ENCODE measurements around a stretch of chr15.

- PRO-cap, 2 experiments: no peak in any of the 2 experiments
- RAMPAGE, long total RNA, 5 experiments: no peak in any of the 5 experiments
Observed at GRCh38 chr15:92616488-92616955, 39.1 kb downstream of the FAM174B start.

DNA sequence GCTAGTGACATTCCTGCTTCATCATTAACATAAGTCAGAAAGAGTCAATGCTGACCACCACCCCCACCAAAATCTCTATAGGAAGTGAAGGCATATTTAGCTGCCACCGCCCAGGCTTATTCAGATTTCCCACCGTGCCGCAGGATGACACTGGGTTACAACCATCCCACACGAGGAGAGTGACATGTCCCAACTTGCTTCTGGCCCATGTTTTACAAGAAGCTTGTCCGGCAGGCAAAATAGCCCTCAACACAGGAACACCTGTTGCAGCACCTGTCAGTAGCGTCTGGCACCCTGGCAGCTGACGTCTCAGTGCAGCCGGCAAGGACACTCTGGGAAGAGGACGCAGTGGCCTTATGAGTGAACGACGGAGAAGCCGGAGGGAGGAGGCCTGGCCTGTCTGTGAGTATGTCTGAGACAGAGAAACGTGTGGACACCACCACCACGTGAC, 32.2 kb downstream of the FAM174B start:
- PRO-cap, 2 experiments: no peak in any of the 2 experiments
- RAMPAGE, long total RNA, 5 experiments: no peak in any of the 5 experiments

- PRO-cap, 2 experiments: no peak in any of the 2 experiments
- RAMPAGE, long total RNA, 5 experiments: no peak in any of the 5 experiments
Observed at GRCh38 chr15:92711239-92712057, 55.9 kb upstream of the FAM174B start.

GRCh38 chr15:92801405-92802517, 98.4 kb upstream of the CHD2 start:
- PRO-cap, 2 experiments: peak in 1 of 2 experiments; most common minus-strand start chr15:92801786 (in 1)
- RAMPAGE, long total RNA, 5 experiments: no peak in any of the 5 experiments

GRCh38 chr15:92920536-92921217, 20.6 kb downstream of the CHD2 start:
- PRO-cap, 2 experiments: peak in 1 of 2 experiments; most common plus-strand start chr15:92921014 (in 1); most common minus-strand start chr15:92920981 (in 1)
- RAMPAGE, long total RNA, 5 experiments: no peak in any of the 5 experiments

DNA sequence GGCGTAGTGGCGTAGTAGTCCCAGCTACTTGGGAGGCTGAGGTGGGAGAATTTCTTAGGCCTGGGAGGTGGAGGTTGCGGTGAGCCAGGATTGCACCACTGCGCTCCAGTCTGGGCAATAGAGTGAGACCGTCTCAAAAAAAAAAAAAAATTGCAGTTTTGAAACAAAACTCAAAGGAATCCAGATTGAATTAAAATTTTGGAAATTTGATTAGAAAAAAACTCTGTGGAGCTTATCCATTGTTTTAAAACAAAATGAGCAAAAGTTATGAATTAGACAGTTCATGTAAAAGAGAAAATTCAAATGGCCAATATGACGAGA, 72.4 kb downstream of the RGMA start:
- PRO-cap, 2 experiments: no peak in any of the 2 experiments
- RAMPAGE, long total RNA, 5 experiments: no peak in any of the 5 experiments

DNA sequence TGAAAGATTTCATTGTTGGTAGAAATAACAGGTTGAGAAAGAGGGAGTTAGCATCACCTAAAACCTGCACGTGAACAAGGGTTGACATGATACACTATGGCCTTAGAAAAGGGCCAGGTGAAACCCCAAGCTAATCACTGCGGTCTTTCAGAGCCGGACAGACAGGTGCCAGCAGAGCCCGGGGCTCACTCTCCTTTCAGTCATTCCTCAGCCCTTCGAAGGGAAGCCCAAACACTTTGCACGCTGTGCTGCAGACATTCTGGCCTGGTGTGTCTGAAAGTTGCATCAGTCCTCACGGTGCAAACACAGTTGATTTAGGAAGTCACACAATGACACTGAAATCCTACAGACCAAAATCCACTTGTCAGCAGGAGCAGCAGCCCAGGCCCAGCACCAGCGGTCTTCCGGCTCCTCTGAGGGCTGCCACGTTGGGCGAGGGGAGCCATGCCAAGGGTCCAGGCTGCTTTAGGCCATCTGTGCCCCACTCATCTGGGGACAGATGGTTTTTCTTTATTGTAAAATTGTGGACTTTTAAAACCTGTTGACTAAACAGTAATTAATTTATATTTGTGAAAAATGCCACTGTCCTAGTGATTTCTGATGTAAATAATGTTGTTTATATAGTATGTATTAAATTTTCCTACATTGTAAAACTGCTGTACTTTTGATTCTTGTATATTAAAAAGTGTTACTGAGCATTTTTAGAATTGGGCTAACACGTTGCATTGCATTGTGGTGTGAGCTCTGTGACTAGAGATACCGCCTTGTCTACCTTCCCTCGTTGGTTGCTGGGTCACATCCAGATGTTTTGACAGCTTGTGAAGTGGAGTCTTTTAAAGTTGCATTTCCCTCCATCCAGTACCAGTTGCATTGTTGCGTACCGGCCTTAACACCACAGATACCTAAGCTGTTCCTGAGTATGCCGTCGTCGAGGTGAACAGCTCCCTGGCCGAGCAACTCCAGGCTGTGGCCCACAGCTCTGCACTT, 61.4 kb downstream of the RGMA start:
- PRO-cap, 2 experiments: no peak in any of the 2 experiments
- RAMPAGE, long total RNA, 5 experiments: no peak in any of the 5 experiments

DNA sequence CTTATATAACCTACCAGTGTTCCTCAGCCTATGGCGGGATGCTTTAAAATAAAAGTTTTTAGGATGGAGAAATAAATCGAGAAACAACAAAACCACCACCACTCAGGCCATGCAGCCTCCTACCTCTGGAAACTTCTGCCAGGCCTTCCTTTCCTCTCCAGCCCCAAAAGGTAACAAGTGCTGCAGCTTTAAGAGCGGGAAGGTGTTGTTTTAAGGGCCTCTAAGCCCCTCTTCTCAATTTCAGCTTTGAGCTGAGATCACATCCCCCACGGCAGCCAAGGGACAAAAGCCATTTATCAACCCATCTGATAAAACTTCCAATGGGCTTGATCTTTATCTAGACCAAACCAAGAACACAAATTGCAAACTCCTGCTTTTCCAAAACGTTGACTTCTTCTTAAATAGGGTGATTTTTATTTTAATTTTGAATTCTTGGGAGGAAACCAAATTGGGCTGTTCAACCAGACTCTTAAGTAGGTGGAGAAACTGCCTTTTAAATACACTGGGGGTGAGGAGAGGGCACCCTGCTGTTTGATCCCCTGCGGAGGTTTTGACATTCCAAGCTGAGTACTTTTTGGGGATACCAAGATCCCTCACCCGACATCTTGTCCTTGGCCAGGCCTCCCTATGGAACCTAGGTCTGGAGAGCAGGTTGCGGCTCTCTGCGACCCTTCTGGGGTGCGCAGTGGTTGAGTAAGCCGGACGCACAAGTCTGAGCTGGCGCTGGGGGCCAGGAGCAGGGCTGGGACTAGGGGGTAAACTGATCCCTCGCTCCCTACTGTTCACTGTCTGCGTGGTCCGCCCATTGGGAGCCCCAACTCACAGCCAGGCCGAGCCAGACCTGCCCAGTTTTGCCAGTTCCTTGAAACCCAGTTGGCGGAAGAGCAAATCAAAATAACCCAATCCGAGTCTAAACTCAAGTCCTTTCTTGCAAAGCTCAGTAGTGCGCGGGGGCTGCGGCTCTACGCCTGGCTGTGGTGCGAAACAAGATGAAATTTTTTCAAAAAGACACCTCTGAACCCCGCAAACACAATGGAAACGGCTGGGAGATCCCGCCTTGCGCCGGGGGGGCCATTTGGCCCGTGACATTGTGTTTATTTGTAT, 17.8 kb downstream of the RGMA start:
- PRO-cap, 2 experiments: peak in 2 of 2 experiments; most common plus-strand start position 940 of the sequence (in 2)
- RAMPAGE, long total RNA, 5 experiments: no peak in any of the 5 experiments

- PRO-cap, 2 experiments: no peak in any of the 2 experiments
- RAMPAGE, long total RNA, 5 experiments: no peak in any of the 5 experiments
Observed at GRCh38 chr15:93073405-93073823, 15.6 kb downstream of the RGMA start.

DNA sequence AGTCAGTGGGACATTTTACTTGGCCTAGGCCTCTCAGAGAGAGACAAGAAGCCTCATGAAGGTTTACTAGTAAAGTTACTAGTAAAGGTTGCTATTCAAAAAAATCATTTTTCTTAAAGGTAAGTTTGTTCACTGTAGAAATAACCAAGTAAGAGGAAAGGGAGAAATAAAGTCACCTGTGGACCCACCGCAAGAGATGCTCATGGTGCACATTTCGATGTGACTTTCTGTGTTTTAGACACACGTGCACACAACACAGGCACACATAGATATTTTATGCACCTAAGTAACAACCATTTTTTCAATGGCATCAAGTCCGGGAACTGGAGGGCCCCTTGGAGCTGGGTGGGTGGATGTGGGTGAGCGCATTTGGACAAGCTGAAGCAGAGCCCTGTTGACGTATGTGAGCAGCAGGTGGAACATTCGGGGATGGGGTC, 180.7 kb upstream of the RGMA start:
- PRO-cap, 2 experiments: no peak in any of the 2 experiments
- RAMPAGE, long total RNA, 5 experiments: no peak in any of the 5 experiments

GRCh38 chr15:94363045-94363796, 131.9 kb downstream of the MCTP2 start:
- PRO-cap, 2 experiments: peak in 1 of 2 experiments; most common plus-strand start chr15:94363709 (in 1)
- RAMPAGE, long total RNA, 5 experiments: no peak in any of the 5 experiments

DNA sequence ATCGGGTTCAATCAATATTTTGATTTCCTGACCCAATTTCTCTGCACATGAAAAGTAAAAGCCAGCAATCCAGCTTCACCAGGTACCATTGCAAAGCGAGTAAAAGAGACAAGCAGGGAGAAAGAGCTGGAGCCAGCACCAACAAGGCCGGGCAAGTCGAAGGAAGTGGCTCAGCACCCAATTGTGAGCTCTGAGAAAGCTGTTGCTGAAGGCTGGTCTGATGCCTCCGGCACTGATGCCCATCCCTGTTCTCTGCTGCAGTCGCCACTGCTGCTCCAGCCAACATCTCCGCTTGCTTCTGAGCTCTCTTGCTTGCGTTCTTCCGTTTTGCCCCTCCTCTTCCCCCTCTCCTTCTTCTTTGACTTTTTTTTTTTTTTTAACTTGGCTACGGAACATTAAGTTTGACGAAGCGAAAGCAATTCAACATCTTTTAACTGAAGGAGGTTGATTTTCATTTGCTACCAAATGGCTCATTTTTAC, 442.9 kb downstream of the MCTP2 start:
- PRO-cap, 2 experiments: peak in 1 of 2 experiments; most common plus-strand start position 395 of the sequence (in 1); most common minus-strand start position 300 of the sequence (in 1)
- RAMPAGE, long total RNA, 5 experiments: no peak in any of the 5 experiments

- PRO-cap, 2 experiments: no peak in any of the 2 experiments
- RAMPAGE, long total RNA, 5 experiments: no peak in any of the 5 experiments
Observed at GRCh38 chr15:95161954-95162507, 930.7 kb downstream of the MCTP2 start.

DNA sequence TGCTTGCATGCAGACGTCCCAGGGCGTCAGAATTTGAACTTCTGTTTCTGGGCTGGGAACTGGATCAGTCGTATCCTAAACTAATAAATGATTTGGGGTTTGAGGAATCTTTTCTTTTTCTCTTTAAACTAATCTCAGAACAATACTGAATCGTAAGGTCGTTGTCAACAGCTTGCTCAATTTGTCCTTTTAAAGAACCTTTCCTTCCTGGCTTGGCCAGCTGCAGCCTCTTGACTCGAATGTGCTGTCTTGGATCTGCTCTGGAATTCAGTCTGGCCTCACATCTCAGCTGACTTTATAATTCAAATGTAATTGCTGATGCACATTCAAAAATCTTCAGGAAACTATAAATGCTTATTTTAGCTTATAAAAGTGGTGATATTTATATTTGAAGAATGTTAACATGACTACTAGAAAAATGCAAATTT, 1035.0 kb downstream of the MCTP2 start:
- PRO-cap, 2 experiments: peak in 1 of 2 experiments; most common plus-strand start position 242 of the sequence (in 1); most common minus-strand start position 241 of the sequence (in 1)
- RAMPAGE, long total RNA, 5 experiments: no peak in any of the 5 experiments

DNA sequence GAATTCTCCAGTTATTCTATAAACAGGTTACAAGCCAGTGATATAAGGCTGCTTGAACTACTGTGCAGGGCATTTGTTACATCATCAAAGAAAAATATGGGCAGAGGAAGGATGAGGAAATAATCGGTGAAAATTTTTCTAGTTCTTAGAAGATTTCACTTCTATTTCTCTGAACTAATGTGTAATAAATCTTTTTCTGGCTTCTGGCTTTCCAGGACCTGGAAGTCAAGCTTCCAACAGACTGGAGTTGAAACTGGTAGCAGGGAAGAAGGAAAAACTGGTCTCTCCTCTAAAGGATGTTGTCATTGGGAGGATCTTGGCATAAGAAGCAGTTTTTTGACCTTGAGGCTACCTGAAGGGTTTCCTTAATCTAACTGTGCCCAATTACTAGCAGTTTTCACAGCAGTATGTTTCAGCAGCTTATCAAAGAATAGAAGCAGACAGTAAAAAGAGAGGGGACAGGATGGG, 1048.8 kb upstream of the NR2F2 start:
- PRO-cap, 2 experiments: no peak in any of the 2 experiments
- RAMPAGE, long total RNA, 5 experiments: no peak in any of the 5 experiments

GRCh38 chr15:95288344-95289032, 1042.0 kb upstream of the NR2F2 start:
- PRO-cap, 2 experiments: no peak in any of the 2 experiments
- RAMPAGE, long total RNA, 5 experiments: no peak in any of the 5 experiments

DNA sequence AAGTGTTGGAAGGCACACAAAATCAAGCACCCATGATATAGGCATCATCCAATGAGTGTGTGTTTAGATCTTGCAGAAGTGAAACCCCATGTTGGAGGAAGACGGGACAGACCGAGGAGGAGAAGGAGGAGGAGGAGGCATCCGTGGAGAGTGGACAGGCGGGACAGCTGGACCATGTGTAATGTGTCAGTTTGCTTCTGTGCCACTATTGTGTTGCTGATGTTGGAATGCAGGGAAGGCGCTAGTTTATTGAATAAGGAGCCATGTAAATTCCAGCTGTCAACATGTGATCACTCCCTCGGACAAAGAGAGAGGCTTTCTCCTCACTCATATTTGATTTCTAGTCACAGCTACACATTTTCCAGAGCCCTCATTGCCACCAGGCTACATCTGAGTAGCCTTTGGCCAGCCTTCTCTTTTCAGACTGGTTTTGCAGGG, 1037.7 kb upstream of the NR2F2 start:
- PRO-cap, 2 experiments: no peak in any of the 2 experiments
- RAMPAGE, long total RNA, 5 experiments: no peak in any of the 5 experiments

GRCh38 chr15:95365509-95366597, 964.6 kb upstream of the NR2F2 start:
- PRO-cap, 2 experiments: no peak in any of the 2 experiments
- RAMPAGE, long total RNA, 5 experiments: no peak in any of the 5 experiments

GRCh38 chr15:95471096-95471663, 859.3 kb upstream of the NR2F2 start:
- PRO-cap, 2 experiments: no peak in any of the 2 experiments
- RAMPAGE, long total RNA, 5 experiments: no peak in any of the 5 experiments

- PRO-cap, 2 experiments: peak in 1 of 2 experiments; most common minus-strand start chr15:95479538 (in 1)
- RAMPAGE, long total RNA, 5 experiments: no peak in any of the 5 experiments
Observed at GRCh38 chr15:95479457-95479742, 851.1 kb upstream of the NR2F2 start.